Right common carotid artery plus branches (tissue), 1 donor: ENCODE data around the genes OR2W3, OR2L3 and OR2T10.

DNA sequence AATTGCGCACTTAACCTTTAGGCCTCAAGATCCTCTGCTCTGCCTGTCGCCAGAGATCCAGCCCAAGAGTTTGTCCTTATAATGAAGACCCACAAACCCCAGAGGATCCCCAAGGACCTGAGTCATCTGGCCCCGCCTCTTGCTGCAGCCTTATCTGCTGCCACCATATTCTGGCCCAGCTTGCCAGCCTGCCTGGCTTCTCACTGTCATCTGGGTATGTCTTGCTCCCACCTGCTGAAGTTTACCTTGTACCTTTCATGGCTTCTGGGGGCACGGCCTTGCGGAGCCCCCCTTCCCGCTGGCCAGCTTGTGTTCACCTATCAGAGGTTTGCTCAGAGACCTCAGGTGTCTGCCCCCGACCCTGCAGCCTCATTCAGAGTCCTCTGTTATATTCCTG is 1.7 kb upstream of the TRIM58 start:
- PRO-cap, result no peak

GRCh38 chr1:247895473-247895824 is at the start of gene OR2W3:
Gene OR2W3, plus strand, starts transcription at chr1:247895587.
- PRO-cap, result no peak

- PRO-cap, result no peak
These were observed 11.6 kb upstream of the OR2L8 start for GRCh38 chr1:247936919-247937667.

DNA sequence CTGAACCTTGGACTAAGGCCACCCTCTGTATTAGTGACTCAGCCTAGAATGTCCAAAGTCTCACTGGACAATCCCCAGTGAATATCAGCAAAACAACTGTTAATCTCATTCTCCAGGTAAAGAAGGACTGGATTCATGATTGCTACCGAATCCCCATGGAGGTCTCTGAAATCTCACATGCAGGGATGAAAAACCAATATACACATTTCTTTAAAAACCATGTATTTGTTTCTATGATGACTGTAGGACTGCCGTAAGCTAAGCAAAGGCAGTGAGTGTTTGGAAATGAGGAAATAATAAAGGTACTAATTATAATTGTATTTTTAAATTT is at the start of gene OR2L3:
TSS of gene OR2L3 (plus strand) at position 258 of the 331 bp plus-strand sequence.
- PRO-cap, result no peak

DNA sequence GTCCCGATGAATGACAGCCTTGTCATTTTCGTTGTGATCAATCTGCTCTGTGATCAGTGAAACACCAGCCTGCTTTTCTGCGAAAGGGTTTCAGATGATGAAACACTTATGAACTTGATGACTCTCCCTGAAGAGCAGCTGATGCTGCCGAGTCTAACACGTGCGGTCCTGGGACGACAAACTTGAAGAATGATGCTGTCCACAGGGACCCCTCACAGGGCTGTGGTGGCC is at the start of gene OR2T10:
TSS of gene OR2T10 (minus strand) at position 142 of the 231 bp plus-strand sequence.
- PRO-cap, result no peak

- PRO-cap, result no peak
These were observed 3.2 kb downstream of the SH3BP5L start for GRCh38 chr1:248822427-248822927.

- PRO-cap, result no peak
These were observed 16.5 kb upstream of the PGBD2 start for GRCh38 chr1:248889396-248890059.